AG09319 (cell line): Measurements from ENCODE around the genes SMCO1 and PIGZ.

DNA sequence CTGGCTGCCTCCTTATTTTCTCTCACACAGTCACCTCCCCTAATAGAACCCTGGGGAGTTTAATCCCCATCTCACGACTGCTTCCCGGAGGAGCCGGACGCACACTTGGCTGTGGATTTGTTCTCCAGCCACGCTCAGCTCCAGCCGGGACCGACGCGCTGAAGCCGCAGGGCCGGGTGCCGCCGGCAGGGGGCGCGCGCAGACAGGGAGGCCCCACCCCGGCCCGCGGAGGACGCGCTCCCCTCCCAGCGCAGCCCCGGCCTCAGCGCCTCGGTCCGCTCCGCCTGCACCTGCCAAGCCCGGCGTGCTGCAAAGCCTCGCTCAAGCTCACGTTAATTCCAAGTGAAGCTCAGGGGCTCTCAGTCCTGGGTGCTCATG, 37.9 kb upstream of the MUC4 start:
- RRBS: 81% methylated on average over 20 of the region's 31 CpGs

GRCh38 chr3:195872068-195872811, 36.1 kb downstream of the TNK2 start:
- RRBS: 92% methylated on average over 2 of the region's 39 CpGs

GRCh38 chr3:195904315-195904680, 4.1 kb downstream of the TNK2 start:
- RRBS: no CpG with 5 or more reads among the region's 4 CpGs

DNA sequence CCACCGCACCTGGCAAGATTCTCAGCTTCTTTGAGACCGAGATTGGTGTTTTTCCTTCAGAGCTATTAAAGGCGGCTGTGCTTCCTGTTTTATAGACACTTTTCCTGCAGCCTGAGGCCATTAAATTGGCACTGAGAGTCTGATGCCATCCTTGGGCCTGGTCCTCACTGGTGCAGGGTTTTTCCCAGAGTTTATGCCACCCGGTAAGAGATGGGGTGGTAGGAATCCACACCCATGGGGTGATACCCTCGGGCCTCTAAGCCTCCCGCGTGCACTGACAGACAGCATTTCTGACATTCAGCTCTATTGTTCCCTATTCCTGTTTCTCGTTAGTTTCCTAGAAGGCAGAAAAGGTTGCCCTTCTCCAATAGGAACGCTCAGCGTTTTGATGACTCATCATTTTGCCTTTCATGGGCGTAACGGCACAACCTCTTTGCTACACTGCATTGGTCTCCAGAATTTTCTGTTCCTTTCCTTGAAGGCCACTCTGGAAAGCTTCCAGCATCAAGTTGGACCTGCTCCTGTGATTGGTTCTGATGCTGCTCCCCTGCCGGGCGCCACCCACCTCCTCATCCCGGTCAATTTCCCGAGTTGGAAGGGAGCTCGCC, 12.9 kb upstream of the TNK2 start:
- RRBS: no CpG with 5 or more reads among the region's 17 CpGs

GRCh38 chr3:195962374-195962640, 54.0 kb upstream of the TNK2 start:
- RRBS: no CpG with 5 or more reads among the region's 6 CpGs

GRCh38 chr3:195990097-195990487, 81.7 kb upstream of the TNK2 start:
- RRBS: no CpG with 5 or more reads among the region's 60 CpGs

- RRBS: no CpG with 5 or more reads among the region's 18 CpGs
These were observed 28.6 kb upstream of the TFRC start for GRCh38 chr3:196110436-196110952.

GRCh38 chr3:196163740-196164456, 47.3 kb downstream of the ZDHHC19 start:
- RRBS: 66% methylated on average over 3 of the region's 23 CpGs

DNA sequence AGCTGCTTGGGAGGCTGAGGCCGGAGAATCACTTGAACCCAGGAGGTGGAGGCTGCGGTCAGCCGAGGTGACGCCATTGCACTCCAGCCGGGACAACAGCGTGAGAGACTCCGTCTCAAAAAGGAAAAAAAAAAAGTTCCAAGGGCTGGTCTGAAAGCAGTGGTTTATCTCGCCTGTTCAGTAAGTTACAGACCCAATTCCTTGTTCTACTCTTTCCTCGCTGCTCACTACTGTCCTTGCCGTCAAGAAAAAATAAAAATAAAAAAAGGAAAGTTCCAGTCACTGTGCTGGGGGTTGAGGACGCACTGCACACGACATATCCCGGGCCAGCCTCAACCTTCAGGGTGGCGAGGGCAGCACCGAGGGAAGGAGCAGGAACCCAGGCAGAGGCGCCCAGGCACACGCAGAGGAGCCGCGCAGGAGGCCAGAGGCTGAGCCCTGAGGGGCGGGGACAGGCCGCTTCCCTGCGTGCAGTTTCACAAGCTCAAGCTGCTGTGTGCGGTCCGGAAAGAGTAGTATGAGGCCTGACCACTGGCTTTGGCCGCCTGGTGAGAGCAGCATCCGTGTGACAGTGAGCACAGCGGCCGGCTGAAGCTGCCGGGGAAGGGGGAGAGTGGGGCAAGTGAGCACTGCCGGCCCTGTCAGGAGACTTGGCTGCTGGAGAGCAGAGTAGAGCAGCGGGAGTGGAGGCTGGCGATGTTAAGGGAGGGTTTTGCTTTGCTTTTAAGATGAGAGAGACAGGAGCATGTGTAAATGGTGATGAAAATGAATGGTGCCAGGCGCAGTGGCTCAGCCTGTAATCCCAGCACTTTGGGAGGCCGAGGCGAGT, 8.8 kb downstream of the ZDHHC19 start:
- RRBS: 23% methylated on average over 5 of the region's 35 CpGs

- RRBS: no CpG with 5 or more reads among the region's 67 CpGs
These were observed 27.7 kb downstream of the SLC51A start for GRCh38 chr3:196243772-196244634.

DNA sequence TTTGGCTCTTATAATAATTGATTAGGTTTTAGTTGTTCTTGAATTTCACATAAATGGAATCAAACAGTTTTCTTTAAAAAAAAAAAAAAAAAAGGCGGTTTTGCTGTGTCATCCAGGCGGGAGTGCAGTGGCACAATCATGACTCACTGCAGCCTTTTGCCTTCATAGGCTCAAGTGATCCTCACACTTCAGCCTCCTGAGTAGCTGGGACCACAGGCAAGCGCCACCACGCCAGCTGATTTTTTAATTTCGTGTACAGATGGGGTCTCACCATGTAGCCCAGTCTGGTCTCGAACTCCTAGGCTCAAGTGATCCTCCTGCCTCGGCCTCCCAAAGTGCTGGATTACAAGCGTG, 1.6 kb upstream of the TM4SF19 start:
- RRBS: no CpG with 5 or more reads among the region's 8 CpGs

GRCh38 chr3:196343061-196343511, 4.9 kb upstream of the TM4SF19 start:
- RRBS: no CpG with 5 or more reads among the region's 17 CpGs

DNA sequence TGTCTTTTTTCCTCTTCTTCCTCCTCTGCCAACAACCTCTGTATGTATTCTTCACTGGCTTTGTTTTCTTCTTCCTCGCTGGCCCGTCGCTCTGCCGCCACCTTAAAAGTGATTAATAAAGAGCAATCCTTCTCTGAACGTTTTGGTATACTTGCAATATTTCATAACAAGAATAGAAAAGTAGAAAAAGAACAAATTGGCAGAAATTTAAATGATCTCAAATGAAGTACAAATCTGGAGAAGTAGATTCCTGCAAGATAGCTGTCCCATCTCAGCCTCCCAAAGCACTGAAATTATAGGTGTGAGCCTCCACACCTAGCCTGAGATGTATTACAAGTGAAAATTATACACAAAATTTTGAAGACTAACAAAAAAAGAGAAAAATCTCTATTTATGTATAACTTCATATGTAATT, 16.1 kb downstream of the RNF168 start:
- RRBS: no CpG with 5 or more reads among the region's 5 CpGs

DNA sequence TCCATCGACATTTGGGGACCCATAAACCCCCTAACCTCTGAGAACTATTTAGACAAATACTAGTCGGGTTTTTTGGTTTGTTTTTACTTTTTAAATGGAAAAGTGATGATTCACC, 1.0 kb downstream of the RNF168 start:
- RRBS: no CpG with 5 or more reads among the region's 2 CpGs

- RRBS: no CpG with 5 or more reads among the region's 3 CpGs
These were observed at the start of gene SMCO1 for GRCh38 chr3:196515241-196515464. Gene SMCO1, minus strand, starts transcription at chr3:196515346.

- RRBS: no CpG with 5 or more reads among the region's 15 CpGs
These were observed 18.3 kb downstream of the NRROS start for GRCh38 chr3:196657610-196658347.

DNA sequence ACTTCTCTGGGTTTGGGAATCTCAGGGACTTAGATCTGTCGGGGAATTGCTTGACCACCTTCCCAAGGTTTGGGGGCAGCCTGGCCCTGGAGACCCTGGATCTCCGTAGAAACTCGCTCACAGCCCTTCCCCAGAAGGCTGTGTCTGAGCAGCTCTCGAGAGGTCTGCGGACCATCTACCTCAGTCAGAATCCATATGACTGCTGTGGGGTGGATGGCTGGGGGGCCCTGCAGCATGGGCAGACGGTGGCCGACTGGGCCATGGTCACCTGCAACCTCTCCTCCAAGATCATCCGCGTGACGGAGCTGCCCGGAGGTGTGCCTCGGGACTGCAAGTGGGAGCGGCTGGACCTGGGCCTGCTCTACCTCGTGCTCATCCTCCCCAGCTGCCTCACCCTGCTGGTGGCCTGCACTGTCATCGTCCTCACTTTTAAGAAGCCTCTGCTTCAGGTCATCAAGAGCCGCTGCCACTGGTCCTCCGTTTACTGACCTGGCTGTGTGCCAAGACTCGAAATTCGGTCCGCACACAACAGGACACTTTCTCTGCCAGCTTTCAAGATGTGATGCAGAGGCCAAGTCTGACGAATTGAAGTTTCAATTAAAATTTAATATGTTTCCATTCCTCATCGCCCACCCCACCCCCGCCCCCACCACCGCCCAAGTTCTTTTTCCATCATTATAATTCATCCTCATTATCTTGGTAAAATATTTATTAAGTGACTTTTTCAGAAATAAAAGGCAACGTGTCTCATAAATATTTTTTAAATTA, 21.9 kb downstream of the NRROS start:
- RRBS: no CpG with 5 or more reads among the region's 25 CpGs

- RRBS: no CpG with 5 or more reads among the region's 4 CpGs
These were observed 26.9 kb downstream of the NCBP2 start for GRCh38 chr3:196915318-196915854.

- RRBS: 1% methylated on average over 41 of the region's 101 CpGs
These were observed at the start of gene PIGZ for GRCh38 chr3:196968485-196969223. Gene PIGZ, minus strand, starts transcription at chr3:196968833.

DNA sequence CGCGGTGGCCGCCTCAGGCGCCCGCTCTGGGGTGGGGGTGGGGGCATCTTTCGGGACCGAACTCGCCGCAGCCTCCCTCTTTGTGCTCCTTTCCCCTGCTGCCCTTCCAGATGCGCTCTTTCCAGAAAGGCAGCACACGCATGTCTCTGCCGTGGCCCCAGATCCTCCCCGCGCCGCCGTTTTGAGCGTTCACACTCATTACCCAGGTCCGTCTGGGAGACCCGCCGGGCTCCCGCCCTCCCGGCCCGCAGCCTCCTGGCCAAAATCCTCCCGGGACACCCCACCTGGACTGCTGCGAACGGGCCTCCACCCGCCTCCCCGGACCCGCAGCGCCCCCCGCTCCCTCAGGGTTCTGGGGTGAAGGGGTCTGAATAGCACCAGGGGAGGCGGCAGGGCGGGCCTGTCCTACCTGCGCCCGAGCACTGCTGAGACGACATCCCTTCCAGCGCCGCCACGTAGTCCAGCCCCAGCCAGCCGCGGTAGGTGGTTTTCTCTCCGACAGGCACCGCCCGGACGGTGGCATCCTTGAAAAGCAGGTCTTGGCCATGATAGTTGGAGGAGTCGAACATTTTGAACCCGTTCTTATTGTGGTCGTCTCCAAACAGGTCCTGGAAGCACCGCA, 26.0 kb downstream of the MELTF start:
- RRBS: 3% methylated on average over 5 of the region's 49 CpGs